Mammary epithelial cell (primary cell): ENCODE results near the genes ADI1 and SOX11.

GRCh38 chr2:2012294-2012917, 268.1 kb upstream of the PXDN start:
- CAGE, long polyA plus RNA: no peak
- RRBS: no CpG with 5 or more reads among the region's 17 CpGs

GRCh38 chr2:2646467-2646967, 315.4 kb upstream of the MYT1L start:
- CAGE, long polyA plus RNA: no peak
- RRBS: no CpG with 5 or more reads among the region's 5 CpGs

DNA sequence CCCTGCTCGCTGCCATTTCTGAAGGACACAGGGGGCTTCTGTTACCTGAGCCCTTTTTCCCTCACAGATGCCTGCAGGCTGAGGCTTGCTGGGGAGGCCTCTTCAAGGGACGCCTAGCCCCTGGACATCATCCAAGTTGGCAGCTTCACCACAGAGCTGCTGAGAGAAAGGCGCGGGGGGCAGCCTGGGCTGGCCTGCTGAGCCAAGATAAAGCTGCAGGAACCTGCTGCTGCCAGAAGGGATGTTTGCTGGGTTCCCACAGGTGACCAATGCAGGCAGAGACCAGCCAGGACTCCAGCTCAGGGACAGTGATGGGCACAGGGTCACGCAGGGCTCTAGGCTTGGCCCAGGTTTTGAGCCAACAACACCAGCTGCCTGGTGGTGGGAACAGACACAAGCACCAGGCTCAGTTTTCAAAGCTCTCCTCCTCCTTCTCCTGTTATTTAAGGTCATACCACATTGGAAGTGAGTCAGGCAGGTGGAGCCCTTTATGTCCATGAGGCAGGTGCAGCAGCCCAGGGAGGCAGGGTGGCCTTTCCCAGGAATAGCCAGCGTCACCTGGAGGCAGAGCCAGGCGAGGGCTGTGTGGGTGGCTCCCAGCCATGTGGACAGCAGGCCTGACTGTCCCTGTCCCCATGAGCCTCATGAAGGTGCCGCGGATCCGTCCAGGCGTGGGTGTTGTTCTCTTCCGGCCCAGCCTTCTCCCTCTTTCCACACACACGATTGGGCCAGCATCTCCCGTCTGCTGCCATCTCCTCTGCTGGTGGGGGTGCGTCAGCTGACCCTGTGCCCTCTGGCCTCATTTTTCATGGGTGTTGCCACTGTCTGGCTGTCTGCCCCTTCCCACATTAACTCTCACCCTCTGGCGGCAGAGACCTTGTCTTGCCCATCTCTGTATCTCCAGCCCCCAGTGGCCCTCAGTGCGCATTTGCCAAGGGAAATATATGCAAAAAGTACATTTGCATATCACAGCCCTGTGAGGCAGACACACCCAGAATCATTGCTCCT, 515.6 kb upstream of the MYT1L start:
- CAGE, long polyA plus RNA: no peak
- RRBS: no CpG with 5 or more reads among the region's 17 CpGs

DNA sequence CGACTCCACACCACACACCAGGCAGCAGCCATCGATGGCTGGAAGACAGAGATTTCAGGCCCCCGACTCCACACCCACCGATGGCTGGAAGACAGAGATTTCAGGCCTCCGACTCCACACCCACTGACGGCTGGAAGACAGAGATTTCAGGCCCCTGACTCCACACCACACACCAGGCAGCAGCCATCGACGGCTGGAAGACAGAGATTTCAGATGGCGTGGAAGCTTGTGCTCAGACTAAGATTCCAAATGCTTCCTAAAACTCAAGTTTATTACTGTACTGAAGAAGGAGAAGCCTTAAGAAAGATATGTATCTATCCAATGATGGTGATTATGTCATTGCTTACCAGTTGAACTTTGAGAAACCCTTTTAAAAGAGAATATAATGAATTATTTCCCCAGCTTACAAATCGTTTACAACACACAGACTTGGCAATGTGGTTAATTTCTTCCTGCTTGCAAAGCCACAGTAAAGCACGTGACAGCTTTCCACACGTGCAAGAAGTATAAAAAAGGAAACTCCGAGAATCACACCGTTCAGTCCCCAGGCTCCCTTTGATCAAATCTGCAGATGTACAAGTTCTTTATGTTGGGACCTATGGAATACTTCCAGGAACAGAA, 135.1 kb downstream of the EIPR1 start:
- CAGE, long polyA plus RNA: no peak
- RRBS: no CpG with 5 or more reads among the region's 14 CpGs

GRCh38 chr2:3356722-3357220, 20.8 kb downstream of the EIPR1 start:
- CAGE, long polyA plus RNA: no peak
- RRBS: no CpG with 5 or more reads among the region's 3 CpGs

- CAGE, long polyA plus RNA: no peak
- RRBS: no CpG with 5 or more reads among the region's 26 CpGs
These were observed 45.2 kb downstream of the TRAPPC12 start for GRCh38 chr2:3424523-3425261.

- CAGE, long polyA plus RNA: no peak
- RRBS: no CpG with 5 or more reads among the region's 7 CpGs
These were observed 57.3 kb downstream of the ADI1 start for GRCh38 chr2:3461982-3462547.

- CAGE, long polyA plus RNA: no peak
- RRBS: no CpG with 5 or more reads among the region's 8 CpGs
These were observed 48.0 kb downstream of the ADI1 start for GRCh38 chr2:3471240-3471746.

GRCh38 chr2:3515550-3515949, 3.8 kb downstream of the ADI1 start:
- CAGE, long polyA plus RNA: no peak
- RRBS: no CpG with 5 or more reads among the region's 7 CpGs

- CAGE, long polyA plus RNA: no peak
- RRBS: under 1% methylated on average over 19 of the region's 114 CpGs
These were observed at the start of gene ADI1 for GRCh38 chr2:3518799-3519871. Gene ADI1, minus strand, starts transcription at chr2:3519531.

DNA sequence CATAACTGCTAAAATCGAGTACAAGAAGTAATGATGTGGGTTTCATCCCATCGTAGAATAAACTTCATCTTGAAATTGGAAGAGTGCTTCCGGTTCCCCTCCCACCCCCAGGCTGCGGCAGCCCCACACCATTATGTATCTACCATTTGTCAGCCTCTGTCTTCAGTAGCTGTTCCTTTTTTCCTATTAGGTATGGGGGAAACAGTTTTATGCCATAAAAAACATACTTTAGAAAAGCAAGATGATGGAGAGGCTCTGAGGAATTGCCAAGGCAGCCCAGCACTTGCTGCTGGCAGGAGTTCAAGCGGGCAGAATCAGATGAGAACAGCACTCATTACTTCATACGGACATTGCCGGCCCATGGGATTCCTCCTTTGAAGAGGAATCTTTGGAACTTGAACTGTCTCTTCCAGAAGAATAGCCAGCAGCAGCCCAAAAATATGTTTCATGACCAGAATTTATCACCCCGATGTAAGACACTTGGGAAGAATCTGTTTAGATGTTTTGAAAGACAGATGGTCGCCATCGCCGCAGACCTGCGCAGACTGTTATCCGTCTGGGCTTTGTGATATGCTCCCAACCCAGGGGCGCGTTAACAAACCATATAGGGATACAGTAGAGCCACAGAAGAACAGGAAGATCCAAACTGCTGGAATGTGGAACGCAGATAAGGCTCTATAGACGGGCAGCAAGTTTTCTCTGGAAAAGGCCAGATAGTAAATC, 3.5 kb upstream of the ADI1 start:
- CAGE, long polyA plus RNA: no peak
- RRBS: no CpG with 5 or more reads among the region's 17 CpGs

- CAGE, long polyA plus RNA: no peak
- RRBS: no CpG with 5 or more reads among the region's 13 CpGs
These were observed 12.3 kb downstream of the RNASEH1 start for GRCh38 chr2:3545656-3546422.

DNA sequence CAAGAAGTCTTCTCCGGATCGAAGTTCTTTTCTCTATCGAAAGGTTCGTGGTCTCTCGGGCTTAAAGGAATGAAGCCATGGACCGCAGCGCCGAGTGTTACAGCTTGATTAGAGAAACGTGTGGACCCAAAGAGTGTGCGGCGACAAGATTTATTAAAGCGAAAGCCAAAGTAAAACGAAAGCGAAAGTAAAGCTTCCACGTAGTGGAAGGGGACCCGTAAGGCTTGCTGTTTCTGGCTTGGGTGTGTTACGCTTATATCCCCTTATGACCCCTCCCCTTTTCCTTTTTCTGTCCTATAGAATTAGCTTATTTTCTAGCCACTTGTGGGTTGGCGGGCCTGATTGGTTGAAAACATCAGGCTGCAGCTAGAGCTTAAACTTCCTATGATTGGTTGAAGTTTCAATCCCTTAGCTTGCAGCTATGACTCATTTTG, 969.6 kb downstream of the DCDC2C start:
- CAGE, long polyA plus RNA: no peak
- RRBS: no CpG with 5 or more reads among the region's 18 CpGs

- CAGE, long polyA plus RNA: no peak
- RRBS: 5% methylated on average over 27 of the region's 63 CpGs
These were observed at the start of gene SOX11 for GRCh38 chr2:5692318-5693015. Gene SOX11, plus strand, starts transcription at chr2:5692384.

- CAGE, long polyA plus RNA: no peak
- RRBS: no CpG with 5 or more reads among the region's 7 CpGs
These were observed 2.2 kb downstream of the SOX11 start for GRCh38 chr2:5694438-5694666.

DNA sequence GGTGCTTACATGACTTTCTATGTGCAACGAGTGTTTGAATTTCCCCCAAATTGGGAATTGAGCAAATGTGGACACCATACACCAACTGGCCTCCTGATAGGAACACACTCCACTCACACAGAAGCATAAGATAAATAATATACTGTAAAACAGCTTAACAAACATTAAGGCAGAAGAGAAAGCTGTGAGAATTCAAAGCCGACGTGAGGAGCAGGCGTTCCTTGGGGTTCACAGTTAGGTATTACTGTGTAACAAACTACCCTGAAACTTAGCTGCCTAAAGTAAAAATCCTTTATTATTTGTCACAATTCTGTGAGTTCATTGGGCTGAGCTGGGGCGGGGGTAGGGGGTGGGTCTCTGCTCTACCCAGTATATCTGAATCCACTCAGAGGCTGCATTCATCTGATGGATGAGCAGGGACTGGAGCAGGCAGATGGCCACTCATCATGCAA, 94.7 kb downstream of the SOX11 start:
- CAGE, long polyA plus RNA: no peak
- RRBS: no CpG with 5 or more reads among the region's 5 CpGs

- CAGE, long polyA plus RNA: no peak
- RRBS: 5% methylated on average over 3 of the region's 23 CpGs
These were observed 240.4 kb downstream of the SOX11 start for GRCh38 chr2:5932451-5933133.

DNA sequence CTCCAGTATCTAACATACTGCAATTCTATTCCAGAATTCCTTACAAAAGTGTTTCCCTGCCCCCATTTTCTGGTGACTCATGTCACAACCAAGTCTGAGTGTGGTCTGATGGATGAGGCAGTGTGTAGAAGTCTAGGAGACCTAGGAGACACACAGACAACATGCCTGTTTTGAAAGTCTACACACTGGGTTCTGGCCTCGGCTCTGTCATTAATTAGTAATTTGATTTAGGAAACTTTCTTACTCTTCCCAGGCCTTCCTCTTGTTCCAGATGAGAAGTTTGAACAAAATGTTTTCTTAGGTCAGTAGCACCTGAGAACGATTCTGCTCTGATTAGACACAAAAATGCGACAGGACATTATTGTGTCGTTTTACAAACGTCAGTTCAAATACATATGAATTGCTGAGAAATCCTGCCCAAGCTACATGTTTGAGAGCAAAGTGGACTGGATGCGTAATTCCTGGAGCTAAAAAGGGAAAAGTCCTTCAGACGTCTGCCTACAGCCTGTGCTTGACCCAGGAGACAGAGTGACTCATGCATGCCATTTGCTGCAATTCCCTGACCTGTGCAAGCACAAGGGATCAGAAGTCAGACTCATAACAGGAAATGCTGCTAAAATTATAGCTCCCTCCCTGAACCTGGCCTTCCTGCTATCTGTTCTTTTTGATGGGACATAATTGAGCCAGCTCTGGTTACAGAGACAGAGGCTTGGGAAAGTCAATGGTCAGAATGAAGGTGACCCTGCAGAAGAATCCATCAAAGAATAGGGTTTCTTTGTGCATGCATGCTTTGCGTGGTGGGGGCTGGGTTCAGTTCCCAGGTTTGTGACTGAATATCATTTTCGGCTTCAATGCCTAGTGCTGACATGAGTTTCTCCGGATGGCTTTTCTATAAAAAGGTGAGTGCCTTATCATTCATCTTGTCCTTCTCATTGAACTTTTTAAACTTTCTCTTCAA, 494.5 kb downstream of the SOX11 start:
- CAGE, long polyA plus RNA: no peak
- RRBS: no CpG with 5 or more reads among the region's 10 CpGs

- CAGE, long polyA plus RNA: no peak
- RRBS: no CpG with 5 or more reads among the region's 9 CpGs
These were observed 74.9 kb downstream of the RNF144A start for GRCh38 chr2:6992106-6992503.

DNA sequence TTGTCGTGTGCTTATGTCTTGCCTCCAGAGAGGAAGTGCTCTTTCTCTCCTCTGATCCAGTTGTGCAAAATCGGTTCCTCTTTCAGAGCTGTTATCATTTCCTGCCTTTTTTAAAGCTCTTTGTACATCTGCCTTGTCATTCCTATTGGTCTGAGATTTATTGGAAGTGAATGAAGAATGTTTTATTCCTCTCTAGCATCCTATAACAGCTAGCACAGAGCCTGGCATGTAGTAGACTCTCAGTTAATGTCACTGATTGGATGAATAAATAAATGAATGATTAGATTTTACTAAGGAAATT, 623.1 kb upstream of the ID2 start:
- CAGE, long polyA plus RNA: no peak
- RRBS: no CpG with 5 or more reads among the region's 2 CpGs